Skin of body (tissue), 2 donors: ENCODE measurements around a stretch of chr5.

GRCh38 chr5:141868399-141869510 is 9.5 kb downstream of the PCDH1 start:
- RAMPAGE, long total RNA, result no peak

GRCh38 chr5:142000567-142001399 is 12.0 kb downstream of the GNPDA1 start:
- RAMPAGE, long total RNA, result no peak

GRCh38 chr5:142013987-142014528 is 1.2 kb upstream of the GNPDA1 start:
- RAMPAGE, long total RNA, result no peak

- RAMPAGE, long total RNA, result no peak
Observed at GRCh38 chr5:142015714-142016691, 3.2 kb upstream of the GNPDA1 start.

- RAMPAGE, long total RNA, result no peak
Observed at GRCh38 chr5:142063666-142064489, 44.7 kb upstream of the NDFIP1 start.

GRCh38 chr5:142108242-142108718 is 299 bp upstream of the NDFIP1 start:
- RAMPAGE, long total RNA, result no peak

GRCh38 chr5:142109748-142110035 is 1.1 kb downstream of the NDFIP1 start:
- RAMPAGE, long total RNA, result no peak

DNA sequence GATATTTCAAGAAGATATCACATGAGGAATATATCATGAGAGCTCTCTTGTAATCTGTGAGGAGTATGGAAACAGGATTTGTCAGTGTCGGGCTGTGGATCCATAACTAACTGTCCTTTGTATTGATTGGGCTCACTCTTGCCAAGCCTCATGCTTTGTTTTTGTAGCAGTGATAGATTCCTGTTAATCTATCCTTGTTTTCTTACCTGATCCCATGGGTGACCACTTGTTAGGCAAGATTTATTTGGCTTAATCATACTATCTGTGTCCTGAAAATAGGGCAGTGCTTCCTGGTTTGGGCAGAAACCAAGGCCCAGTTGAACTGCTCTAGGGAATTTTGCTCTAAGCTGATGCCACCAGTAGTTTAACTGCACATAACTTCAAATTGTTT is 6.1 kb downstream of the NDFIP1 start:
- RAMPAGE, long total RNA, result no peak

- RAMPAGE, long total RNA, result no peak
Observed at GRCh38 chr5:142132557-142133324, 24.2 kb downstream of the NDFIP1 start.

- RAMPAGE, long total RNA, result no peak
Observed at GRCh38 chr5:142143434-142144217, 35.0 kb downstream of the NDFIP1 start.

DNA sequence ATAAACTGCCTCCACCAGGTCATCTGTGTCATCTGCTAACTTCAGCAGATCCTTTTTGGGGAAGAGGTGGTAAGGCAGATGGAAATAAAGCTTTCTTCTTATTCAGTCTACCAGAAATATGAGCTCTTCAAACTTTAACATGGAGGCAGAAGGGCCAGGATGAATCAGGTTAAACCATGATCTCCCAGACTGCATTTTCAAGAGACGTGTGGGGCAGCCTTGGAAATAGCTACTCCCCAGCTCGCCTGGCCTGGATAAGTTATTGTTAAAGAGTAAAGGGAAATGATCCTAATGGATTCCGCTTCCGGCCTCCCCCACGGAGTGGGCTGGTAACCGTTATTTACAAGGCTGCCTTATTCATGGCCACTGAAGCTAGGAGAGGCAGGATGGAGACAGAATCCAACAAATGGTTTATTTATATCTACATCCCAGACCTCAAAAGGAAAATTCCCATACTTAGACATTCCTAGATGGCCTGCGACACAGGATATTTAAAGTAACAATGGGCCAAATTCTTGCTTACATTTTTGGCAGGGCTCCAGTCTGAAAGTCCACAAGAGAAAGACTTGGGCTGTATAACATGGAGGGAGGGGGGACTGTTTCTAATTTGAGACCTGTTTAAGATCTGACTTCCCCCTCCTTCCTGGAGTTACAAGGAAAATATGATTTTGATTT is 27.9 kb downstream of the SPRY4 start:
- RAMPAGE, long total RNA, result no peak

DNA sequence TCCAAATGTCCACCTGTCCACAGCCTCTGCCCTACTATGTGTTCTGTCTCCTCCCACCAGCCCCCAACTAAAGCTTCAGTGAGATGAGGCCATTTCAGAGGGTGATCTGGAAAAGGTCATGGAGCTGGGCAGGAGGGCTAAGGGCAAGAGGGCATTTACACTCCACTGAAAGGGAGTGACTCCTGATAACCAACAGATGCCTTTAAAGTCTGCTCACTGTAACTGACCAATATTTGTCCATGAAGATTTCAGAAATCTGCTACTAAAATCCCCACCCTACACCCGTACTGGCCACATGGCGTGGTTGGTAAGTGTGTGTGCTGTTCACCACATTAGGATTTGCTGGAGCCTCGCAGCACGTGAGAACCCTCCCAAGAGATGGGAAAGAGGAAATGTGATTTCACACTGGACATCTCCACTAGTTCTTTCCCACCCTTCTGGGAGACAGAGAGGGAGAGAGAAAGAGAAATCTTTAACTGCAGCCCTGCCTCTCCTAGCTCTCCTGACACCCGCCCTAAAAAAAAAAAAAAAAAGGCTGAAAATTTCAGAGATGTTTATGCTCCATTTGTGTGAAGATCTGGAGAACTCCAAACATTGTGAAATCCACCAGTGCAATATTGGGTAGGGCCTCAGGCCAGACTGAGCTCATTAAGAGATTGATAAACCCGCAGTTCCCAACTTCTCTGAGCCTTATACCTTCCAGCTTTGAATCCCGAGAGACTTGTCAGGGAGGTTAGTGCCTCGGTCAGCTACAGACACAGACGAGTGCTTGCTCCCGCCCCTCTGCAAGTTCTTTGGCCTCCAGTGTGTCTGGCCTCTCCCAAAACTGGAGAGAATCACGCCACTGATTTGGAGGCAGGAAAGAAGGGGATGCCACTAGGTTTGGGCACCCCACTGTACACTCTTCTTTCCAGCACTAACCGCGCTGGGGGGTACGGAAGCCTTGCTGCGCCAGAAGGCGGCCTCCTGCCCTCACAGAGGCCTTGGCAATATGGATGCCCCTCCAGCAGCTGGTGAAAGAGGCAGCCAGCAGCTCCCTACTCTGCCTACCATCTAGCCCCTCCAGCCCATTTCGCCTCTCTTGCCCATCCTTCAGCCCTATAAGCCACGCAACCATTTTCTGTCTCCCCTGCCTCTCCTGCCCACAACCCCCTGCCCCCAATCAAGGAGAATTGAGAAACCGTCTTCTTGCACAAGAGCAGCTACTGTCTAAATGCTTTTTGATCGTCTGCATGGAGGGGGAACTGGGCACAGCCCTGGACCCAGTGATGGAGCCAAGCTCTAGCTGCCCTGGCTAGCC is 1.8 kb downstream of the SPRY4 start:
- RAMPAGE, long total RNA, result no peak

DNA sequence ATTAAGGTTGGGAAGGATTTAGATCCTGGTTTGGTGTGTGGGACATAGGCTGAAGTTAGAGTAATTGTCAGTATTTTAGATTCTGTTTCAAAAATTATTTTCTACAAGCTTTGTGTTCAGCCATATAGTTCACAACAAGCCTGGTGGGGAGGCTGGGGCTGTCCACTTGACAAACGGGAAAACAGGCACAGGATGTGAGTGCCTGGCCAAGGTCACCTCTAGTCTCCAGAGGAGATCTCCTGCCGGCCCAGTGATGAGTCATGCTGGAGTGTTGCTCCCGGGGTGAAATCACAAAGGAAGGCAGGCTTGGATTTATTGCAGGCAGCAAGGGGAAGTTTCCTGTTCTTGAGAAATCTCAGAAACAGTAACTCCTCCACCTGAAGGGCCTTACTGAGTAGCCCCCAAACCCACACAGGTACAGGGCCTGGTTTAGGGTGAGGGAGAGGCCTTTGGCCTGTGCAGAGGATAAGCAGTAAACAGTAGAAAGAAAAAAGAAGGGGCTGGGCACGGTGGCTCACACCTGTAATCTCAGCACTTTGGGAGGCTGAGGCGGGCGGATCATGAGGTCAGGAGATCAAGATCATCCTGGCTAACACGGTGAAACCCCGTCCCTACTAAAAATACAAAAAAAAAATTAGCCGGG is 38.0 kb upstream of the SPRY4 start:
- RAMPAGE, long total RNA, result no peak

GRCh38 chr5:142389751-142390706 is 65.2 kb upstream of the SPRY4 start:
- RAMPAGE, long total RNA, result no peak

- RAMPAGE, long total RNA, result no peak
Observed at GRCh38 chr5:142446592-142447342, 121.9 kb upstream of the SPRY4 start.

- RAMPAGE, long total RNA, result no peak
Observed at GRCh38 chr5:142548983-142549234, 137.0 kb downstream of the FGF1 start.

DNA sequence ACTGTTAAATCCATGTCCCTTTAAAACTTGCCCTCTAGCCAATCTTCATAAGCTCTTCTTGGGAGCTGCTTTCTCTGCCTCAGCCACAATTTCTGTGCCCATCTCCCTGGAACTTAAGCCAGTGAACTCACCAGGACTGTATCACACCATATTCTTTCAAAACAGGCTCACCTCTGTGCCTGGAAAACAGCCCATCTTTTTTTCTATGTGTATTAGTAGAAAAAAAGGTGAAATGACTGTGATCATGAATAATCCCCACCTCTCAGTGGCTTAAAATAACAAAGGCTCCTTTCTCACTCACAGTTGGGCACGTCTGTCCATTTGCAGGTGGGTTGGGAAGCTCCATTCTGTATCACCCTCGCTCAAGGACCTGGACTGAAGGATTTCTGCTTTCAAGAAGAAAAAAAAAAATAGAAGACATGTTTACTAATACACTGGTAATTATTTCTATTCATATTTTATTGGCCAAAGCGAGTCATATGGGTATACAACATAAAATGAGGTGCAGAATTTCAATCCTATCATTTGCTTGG is 17.2 kb upstream of the FGF1 start:
- RAMPAGE, long total RNA, result no peak

- RAMPAGE, long total RNA, result no peak
Observed at GRCh38 chr5:142712995-142713750, 27.3 kb upstream of the FGF1 start.

DNA sequence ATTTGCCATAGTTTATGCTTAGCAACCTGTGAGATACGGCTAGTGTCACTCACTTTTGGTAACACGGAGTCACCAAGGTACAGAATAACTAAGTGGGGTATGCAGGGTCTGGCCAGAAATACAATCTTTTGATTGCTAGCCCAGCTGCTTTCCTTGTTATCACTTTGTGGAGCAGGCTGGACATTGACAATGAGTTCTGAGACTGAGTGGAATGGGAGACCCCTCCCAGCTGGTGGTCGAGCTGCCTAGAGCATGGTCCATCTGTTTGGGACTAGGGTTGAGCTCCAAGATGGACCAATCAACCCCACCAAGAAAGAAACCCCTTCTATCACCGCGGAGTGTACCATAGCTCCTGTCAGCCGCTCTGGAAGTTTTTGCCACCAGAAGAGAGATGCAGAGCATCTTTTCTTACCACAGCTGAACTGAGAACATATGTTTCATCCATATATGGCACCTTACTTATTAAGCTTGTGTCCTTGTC is 38.3 kb downstream of the ARHGAP26 start:
- RAMPAGE, long total RNA, result no peak

- RAMPAGE, long total RNA, result no peak
Observed at GRCh38 chr5:142819091-142819631, 49.0 kb downstream of the ARHGAP26 start.